Cerebellum (tissue), 5 donors: ENCODE results near the genes NUPR2, ZNF716, ZNF735 and ZNF273.

DNA sequence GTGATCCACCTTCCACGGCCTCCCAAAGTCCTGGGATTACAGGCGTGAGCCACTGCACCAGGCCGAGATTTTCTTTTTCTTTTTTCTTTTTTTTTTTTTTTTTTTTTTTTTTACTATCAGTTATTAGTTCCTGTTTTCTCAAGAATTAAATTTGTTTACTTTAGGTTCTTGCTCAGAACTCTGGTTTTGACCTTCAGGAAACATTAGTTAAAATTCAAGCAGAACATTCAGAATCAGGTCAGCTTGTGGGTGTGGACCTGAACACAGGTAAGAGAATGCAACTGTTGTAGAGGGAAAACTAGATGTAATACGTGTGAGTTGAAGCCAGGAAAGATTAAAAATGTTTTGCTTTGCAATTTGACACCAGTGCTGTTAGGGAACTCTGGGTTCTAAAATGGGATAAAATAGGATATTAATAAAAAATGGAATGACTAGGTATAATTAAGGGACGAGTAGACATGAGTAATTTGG, 2.5 kb upstream of the SUMF2 start:
- PRO-cap, 3 experiments = no peak in any of the 3 experiments
- RAMPAGE, long total RNA = no peak

- PRO-cap, 3 experiments = peak in 2 of 3 experiments; most common plus-strand start chr7:56116464 (in 2); most common minus-strand start chr7:56116374 (in 2)
- RAMPAGE, long total RNA = no peak
Observed at GRCh38 chr7:56115731-56116683, at the start of gene NUPR2. TSS of gene NUPR2 (minus strand) at chr7:56116417.

DNA sequence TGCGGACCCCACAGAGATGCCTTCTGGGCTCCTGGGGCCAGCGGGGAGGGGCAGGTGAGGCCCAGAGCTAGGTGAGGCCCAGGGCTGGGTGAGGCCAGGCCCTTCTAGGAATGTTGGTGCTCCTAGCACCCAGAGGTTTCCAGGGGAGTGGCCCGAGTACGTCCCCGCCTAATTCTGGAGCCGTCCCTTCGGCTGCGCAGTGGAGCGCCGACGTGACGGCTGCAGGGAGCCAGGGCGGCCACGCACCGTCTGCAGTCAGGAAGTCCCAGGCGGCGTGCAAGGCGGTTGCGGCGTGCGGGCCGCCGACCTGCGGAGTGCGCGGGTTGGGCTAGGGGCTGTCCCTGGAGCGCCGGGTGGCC, 58.3 kb upstream of the NUPR2 start:
- PRO-cap, 3 experiments = peak in 1 of 3 experiments; most common plus-strand start position 284 of the sequence (in 1)
- RAMPAGE, long total RNA = no peak

- PRO-cap, 3 experiments = no peak in any of the 3 experiments
- RAMPAGE, long total RNA = no peak
Observed at GRCh38 chr7:56537975-56538486, 421.8 kb upstream of the NUPR2 start.

DNA sequence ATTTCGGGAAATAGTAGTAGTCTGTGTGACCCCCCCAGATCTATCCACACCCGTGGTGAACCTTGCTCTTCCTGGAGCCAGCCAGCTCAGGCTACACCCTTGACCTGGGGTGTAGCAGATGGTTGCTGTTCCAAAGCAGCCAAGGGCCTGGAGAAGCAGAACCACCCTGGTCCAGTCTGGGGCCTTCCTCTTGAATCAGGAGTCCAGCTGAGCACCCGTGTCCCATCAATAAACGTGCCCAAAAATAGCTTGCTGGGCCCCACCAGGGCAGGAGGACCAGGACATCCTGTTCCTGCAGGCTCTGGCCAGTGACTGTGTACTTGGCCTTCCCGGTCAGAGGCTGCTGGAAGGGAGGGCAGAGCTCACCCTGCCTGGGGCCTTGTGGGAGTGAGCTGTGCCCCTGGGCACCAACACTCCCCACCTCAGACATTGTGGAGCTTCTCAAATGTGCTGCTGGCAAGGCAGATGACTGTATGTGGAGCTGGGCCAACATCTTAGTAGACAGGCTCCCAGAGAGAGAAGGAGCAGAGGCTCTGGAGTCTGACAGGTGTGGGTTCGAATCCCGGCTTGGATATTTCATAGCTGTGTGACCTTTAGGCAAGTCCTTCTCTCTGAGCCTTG, 101.1 kb upstream of the ZNF716 start:
- PRO-cap, 3 experiments = no peak in any of the 3 experiments
- RAMPAGE, long total RNA = no peak

GRCh38 chr7:57449791-57450372, at the start of gene ZNF716:
TSS of gene ZNF716 (plus strand) at chr7:57450177.
- PRO-cap, 3 experiments = no peak in any of the 3 experiments
- RAMPAGE, long total RNA = no peak

DNA sequence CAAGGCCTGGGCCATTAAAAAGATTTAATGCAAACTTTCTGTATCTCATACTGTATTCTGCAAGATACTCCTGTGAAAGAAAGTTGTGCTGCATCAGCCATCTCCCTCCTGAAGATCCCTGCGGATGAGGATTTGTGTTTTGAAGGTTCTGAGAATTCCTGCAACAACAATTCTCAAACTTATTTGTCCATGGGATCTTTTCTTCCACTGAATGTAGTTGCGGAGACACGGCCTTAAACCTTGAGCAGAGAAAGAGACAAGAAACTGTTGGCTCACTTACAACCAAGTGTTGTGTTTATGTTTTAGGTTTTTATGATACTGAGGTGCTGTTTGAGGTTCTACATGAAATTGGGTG, 1615.4 kb upstream of the ZNF722 start:
- PRO-cap, 3 experiments = no peak in any of the 3 experiments
- RAMPAGE, long total RNA = no peak

DNA sequence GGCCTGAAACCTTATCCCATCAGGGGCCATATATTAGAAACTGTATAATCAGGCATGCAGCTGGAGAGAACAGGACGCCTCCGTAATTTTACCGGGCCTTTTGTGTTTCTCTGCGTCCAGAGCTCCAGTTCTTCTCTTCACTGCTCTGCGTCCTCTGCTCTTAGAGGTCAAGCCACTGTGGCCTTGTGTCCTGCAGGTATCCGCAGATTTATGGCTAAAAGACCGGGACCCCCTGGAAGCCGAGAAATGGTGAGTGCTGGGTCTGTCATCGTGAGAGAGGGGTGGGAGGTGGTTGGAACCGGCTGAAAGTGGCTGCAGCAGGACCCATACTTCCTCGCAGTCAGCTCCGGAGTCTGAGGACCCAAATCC, at the start of gene ZNF735:
Gene ZNF735 (plus strand): TSS at position 211 of the 369 bp plus-strand sequence.
- PRO-cap, 3 experiments = no peak in any of the 3 experiments
- RAMPAGE, long total RNA = no peak

DNA sequence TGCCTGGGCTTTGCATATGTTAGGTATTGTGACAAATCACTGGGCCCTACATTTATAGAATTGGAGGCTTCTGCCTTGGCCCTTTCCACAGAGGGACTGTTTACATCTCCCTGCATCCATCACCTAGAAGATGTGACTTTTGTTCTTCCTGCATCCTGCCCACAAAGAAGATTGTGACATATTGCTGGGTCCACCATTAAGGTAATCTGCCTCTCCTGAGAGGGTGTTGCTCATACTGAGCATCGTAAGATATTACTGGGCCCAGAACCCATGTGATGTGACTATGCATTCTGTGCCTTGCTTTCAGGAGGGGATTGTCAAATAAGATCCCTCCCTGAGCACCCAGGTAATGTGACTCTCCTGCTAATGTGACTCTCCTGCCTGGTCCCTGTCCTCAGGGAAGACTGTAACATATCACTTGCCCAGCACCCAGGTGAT, 7.0 kb upstream of the ZNF107 start:
- PRO-cap, 3 experiments = no peak in any of the 3 experiments
- RAMPAGE, long total RNA = no peak

DNA sequence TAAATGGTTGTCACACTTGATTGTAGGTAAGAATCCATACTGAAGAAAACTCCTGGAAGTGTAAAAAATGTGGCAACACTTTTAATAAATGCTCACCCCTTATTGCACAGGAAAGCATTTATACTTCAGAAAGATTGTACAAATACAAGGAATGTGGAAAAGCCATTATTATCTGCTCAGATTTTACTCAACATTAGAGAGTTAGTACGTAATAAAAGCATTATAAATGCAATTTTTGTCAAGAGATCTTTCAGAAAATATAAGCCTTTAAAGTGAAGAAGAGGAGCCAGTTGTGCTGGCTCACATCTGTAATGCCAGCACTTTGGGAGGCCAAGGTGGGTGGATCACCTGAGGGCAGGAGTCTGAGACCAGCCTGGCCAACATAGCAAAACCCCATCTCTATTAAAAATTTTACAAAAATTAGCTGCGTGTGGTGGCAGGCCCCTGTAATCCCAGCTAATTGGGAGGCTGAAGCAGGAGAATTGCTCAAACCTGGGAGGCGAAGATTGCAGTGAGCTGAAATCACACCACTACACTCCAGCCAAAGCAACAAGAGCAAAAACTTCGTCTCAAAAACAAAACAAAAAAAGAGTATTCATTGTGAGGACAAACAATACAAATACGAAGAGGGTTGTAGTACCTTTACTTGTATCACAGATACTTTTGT, 43.8 kb downstream of the ZNF107 start:
- PRO-cap, 3 experiments = no peak in any of the 3 experiments
- RAMPAGE, long total RNA = no peak

DNA sequence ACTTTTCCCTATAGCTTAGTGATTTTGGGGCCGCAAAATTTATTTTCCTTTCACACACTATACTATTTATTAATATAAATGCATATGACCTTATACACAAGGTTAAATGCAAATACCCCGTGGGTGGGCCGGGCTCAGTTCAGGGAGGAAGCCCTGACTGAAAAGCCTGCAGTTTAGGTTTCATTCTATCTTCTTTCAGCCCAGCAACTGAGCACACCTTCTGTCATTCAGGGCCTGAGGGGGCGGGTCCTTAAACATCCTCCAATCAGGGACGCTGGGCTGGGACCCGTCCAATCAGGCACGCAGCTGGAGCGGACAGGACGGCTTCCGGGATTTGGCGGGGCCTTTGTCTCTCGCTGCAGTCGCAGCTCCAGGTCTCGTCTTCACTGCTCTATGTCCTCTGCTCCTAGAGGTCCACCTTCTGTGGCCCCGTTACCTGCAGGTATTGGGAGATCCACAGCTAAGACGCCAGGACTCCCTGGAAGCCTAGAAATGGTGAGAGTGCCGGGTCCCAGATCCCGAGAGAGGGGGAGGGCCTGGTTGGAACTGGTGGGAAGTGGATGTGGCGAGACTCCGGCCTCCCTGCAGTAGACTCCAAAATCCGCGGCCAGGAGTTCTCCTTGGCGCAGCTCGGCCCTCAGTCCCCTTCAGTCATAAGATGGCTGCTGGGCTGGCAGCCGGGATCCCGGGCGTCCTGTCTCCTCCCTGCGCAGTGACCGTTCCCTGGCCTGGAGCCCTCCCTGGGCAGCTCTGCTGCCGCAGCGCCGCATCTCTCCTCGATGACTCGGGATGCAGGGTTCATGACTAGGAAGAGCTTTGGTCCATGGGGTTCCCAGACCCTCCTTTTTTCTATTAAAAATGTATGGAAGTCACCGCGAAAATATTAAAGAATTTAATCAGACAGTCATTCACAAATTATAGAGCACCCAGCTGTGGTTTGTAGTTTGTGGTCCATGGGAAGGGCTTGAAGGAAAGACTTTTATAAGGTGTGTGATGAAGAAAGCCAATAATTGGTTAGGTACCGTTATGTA, at the start of gene ZNF273:
Gene ZNF273 (plus strand): TSS at position 349 of the 1,031 bp plus-strand sequence.
- PRO-cap, 3 experiments = peak in 1 of 3 experiments; most common plus-strand start position 349 of the sequence (in 1); most common minus-strand start position 655 of the sequence (in 1)
- RAMPAGE, long total RNA = no peak

GRCh38 chr7:65036548-65036946, 30.1 kb upstream of the ERV3-1 start:
- PRO-cap, 3 experiments = no peak in any of the 3 experiments
- RAMPAGE, long total RNA = no peak

DNA sequence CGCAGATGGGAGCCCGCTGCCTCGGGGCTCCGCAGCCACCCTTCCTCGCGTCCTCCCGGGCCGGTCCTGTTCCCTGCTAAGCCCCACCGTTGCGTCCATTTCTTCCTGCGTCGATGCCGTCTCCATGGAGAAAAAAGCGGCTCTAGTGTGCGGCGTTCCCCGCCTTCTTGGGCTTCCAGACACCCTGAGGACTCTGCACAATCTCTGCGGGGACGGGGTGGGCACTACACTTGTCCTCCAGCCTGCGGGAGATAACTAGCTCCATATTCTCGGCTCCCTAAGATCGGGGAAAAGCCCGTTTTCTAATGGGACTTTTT, 121.6 kb upstream of the VKORC1L1 start:
- PRO-cap, 3 experiments = peak in 1 of 3 experiments; most common plus-strand start position 224 of the sequence (in 1); most common minus-strand start position 206 of the sequence (in 1)
- RAMPAGE, long total RNA = no peak

DNA sequence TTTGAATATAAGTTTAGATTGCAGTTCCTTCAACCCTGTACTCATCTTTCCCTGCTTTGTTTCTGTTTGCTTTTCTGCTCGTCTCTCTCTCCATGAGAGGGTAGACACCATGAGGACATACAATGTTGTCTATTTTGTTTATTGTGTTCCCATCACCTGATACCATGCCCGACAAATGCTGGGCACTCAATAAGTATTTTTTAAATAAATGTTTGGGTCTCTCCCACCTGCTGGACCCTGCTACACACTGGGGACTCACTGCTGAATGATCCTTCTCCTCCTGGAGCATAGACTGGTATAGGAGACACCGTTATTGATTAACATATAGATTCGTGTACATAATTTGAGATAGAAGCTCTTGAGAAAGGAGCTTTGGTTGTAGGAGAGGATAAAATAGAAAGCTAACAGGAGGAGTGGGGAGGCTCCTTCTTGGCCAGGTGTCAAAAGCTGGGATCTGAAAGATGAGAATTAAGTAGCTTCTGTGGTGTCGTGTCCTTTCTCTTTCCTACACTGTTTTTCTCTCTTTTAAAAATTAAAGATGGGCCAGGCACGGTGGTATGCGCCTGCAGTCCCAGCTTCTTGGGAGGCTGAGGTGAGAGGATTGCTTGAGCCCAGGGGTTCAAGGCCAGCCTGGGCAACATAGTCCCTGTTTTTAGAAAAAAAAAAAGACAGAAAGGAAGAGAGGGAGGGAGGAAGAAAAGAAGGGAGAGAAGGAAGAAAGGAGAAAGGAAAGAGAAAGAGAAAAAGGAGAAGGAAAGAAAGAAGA, 47.5 kb downstream of the VKORC1L1 start:
- PRO-cap, 3 experiments = no peak in any of the 3 experiments
- RAMPAGE, long total RNA = no peak

GRCh38 chr7:66145407-66145747, 30.7 kb downstream of the CRCP start:
- PRO-cap, 3 experiments = no peak in any of the 3 experiments
- RAMPAGE, long total RNA = no peak

GRCh38 chr7:66492459-66492973, 136.2 kb upstream of the KCTD7 start:
- PRO-cap, 3 experiments = no peak in any of the 3 experiments
- RAMPAGE, long total RNA = no peak

- PRO-cap, 3 experiments = no peak in any of the 3 experiments
- RAMPAGE, long total RNA = no peak
Observed at GRCh38 chr7:66580375-66580819, 48.3 kb upstream of the KCTD7 start.

DNA sequence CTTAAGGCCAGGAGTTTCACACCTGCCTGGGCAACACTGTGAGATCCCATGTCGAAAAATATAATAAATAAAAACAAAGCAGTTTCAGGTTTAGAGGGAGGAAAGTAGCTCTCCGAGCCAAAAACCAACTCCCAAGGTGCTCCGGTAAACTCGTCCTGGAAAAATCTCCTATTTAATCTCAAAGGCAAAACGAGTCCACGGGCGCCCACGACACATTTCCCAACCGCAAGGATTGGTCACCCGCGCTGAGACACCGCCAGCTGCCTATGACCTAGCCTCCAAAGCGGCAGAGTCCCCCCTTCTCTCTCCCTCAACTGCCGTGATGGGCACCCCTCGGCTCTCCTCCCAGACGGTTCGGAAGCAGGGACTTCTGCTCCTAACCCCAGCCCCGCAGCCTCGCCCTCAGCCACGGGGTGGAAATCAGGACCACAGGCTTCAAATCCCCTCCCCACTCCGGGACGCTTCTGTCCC, 37.4 kb upstream of the KCTD7 start:
- PRO-cap, 3 experiments = no peak in any of the 3 experiments
- RAMPAGE, long total RNA = no peak

DNA sequence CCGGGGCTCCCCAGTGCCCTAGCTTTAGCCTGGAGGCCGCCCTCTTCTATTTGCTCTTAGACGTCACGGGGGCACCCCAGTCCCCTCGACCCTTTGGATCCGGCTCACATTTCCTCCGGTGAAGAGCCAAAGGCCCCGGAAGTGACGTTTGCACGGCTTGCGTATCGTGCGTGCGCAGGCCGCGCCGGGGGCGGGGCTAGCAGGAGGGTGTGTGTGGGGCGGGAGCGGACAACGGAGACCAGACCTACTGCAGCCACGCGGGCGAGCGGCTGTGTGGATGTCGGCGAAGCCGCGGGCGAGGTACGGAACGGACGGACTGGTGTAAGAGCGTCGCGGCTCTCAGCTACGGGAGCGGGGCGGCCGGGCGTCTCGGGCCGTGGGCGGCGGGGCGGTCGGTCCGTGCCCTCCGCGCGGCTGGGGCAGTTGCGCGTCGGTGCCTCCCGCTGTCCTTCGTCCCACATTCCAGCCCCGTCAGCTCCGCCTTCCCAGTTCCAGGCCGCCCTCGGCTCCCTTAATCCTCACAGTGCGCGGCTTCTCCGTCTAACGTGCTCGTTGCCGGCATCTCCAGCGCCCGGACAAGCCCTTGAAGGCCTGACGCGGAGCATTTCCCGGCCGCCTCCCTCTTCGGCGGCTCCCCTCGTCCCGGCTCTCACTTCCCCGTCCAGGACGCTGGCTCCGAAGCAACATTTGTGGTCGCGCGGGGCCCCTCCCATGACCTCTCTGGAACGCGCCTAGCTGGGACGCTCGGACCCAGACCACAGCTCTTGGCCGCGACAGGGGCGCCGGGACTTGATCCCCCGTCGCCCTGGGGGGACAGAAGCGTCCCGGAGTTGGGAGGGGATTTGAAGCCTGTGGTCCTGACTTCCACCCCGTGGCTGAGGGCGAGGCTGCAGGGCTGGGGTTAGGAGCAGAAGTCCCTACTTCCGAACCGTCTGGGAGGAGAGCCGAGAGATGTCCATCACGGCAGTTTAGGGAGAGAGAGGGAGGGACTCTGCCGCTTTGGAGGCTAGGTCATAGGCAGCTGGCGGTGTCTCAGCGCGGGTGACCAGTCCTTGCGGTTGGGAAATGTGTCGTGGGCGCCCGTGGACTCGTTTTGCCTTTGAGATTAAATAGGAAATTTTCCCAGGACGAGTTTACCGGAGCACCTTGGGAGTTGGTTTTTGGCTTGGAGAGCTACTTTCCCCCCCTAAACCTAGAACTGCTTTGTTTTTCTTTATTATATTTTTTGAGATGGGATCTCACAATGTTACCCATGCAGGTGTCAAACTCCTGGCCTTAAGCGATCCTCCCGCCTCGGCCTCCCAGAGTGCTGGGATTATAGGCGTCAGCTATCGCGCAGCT, 26.1 kb downstream of the KCTD7 start:
- PRO-cap, 3 experiments = peak in 3 of 3 experiments; most common plus-strand start position 241 of the sequence (in 2); most common minus-strand start position 95 of the sequence (in 3)
- RAMPAGE, long total RNA = no peak

- PRO-cap, 3 experiments = peak in 1 of 3 experiments; most common plus-strand start chr7:66994914 (in 1)
- RAMPAGE, long total RNA = no peak
Observed at GRCh38 chr7:66994370-66995018, 892 bp downstream of the SBDS start.